ENCODE data around the gene CTBP1.

DNA sequence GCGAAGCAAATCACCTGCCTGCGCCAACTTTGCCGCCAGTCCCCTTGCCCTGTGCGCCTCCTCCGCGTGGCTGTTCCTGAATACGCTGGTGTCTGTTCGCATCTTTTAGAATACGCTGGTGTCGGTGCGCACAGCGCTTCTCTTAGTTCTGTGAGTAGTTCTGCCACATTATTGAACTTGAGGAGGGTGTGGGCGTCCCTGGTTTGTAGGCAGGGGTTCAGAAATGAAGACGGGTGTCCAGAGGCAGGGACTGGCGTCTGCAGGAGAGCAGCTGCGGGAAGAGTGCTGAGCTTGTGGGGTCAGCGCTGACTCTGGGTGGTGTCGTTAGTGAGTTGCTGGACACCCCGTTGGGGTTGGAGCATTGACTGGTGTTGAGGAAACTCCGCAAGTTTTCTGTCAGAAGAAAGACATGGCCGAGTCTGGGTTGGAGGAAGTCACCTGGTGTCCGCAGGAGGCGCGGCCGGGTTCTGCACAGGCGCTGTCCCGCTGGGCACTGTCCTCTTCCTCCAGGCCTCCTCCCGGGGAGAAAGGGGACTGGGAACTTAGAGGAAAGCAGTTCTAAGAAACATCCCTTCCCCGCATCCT is 938 bp downstream of the ZNF718 start:
- RRBS, result no CpG with 5 or more reads among the region's 29 CpGs

- RRBS, result no CpG with 5 or more reads among the region's 7 CpGs
Observed at GRCh38 chr4:465918-466685, 32.9 kb downstream of the ZNF721 start.

GRCh38 chr4:472839-473223 is 26.1 kb downstream of the ZNF721 start:
- RRBS, result no CpG with 5 or more reads among the region's 4 CpGs

DNA sequence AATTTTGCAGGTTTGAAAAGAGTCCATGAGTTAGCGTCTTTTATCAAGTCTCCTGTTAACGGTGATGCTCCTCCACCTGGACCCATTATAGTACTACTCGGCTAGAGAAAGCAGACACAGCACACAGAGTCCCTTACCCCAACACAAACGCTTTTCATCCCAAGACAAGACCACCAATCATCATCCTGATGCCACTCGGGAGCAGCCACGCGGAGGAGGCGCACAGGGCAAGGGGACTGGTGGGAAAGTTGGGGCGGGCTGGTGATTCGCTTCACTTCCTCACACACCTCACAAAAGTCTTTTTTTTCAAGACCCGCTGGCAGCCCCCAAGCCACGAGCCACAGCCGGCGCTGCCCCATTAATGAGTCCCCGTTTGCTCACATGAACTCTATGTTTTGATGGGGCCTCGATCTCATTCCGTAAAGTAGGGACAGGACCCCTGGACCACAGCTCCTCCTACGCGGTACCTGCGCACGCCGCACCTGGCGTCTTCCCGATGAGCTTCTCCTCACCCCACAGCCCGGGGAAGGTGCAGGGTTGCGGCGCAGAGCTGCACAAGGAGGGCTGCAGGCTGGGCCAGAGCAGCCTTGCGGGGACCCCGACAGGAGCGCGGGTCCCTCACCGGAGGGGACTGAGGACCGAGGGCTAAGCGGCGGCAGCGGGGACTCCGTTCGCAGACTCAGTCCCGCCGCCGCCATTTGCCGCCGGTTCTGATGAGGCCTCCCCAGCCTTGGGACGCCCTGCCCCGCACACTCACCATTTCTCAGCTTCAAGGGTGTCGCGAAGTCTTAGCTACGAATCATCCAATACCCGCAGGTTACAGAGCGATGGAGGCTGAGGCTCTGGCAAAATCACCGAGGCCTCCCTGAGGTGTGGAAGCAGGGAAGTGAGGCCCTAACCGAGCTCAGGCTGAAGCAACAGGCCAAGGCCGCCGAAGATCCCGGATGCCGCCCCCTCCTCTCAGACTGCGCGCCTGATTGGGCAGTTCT is 25.4 kb downstream of the ZNF721 start:
- RRBS, result 2% methylated on average over 8 of the region's 58 CpGs

- RRBS, result no CpG with 5 or more reads among the region's 50 CpGs
Observed at GRCh38 chr4:673188-674023, 670 bp downstream of the ATP5ME start.

- RRBS, result no CpG with 5 or more reads among the region's 16 CpGs
Observed at GRCh38 chr4:702377-703175, 3.1 kb upstream of the PCGF3 start.

GRCh38 chr4:753977-754921 is 48.6 kb downstream of the PCGF3 start:
- RRBS, result 97% methylated on average over 4 of the region's 33 CpGs

DNA sequence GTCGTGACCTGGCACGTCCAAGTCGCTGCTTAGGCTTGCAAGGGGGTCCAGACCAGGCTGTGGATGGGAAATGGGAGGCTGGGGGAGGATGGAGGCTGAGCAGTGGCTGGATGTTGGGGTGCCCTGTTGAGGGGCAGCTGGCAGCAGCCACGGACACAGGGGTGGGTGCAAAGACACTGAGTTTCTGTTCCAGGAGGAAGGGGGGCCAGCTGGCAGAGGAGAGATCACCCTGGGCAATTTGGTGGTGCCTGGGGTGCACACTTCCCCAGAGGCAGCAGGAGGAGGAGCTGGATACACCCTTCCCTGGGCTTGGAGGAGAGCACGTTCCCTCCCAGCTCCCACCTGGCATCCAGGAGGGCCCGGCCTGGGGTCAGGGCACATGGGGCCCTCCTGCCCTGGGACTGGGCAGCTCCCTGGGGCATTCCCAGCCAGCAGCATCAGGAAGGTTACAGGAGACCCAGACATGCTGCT is 42.8 kb downstream of the CPLX1 start:
- RRBS, result no CpG with 5 or more reads among the region's 6 CpGs

- RRBS, result no CpG with 5 or more reads among the region's 10 CpGs
Observed at GRCh38 chr4:789564-789893, 36.4 kb downstream of the CPLX1 start.

DNA sequence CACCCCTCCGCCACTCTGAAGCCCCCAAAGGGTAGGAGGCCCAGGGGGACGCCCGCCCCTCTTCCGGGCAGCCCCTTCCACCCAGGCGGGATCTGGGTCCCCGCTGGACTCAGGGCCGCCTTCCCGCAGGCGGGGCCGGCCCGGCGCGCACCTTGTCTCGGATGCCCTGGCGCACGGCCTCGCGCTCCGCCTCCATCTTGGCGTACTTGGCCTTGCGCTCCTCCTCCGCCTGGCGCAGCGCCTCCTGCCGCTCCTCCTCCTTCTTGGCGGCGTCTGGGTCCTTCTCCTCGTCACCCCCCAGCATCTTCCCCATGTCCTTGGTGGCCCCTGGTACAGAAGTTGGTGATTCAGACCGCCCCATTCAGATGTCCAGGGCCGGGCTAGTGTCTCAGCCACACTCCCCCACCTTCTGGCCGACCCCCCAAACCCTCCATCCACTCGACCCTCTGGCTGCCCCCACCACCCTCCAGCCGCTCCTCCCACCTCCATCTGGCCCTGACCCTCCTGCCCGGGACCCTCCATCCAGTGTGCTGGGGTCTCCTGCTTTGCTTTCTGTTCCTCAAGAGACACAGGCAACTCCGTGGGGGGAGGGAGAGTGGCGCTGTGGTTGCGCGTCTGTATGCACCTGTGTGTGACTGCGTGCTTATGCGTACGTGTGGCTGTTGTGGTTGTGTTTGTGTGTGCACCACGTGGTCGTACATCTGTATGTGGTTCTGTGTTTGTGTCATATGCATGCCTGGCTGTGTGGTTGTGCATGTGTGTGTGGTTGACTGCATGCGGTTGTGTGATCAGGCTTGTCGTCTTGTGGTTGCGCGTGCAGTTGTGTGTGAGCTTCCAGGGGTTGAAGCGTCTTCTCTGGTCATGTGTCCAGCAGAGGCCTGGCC is 33.4 kb downstream of the CPLX1 start:
- RRBS, result 8% methylated on average over 5 of the region's 48 CpGs

DNA sequence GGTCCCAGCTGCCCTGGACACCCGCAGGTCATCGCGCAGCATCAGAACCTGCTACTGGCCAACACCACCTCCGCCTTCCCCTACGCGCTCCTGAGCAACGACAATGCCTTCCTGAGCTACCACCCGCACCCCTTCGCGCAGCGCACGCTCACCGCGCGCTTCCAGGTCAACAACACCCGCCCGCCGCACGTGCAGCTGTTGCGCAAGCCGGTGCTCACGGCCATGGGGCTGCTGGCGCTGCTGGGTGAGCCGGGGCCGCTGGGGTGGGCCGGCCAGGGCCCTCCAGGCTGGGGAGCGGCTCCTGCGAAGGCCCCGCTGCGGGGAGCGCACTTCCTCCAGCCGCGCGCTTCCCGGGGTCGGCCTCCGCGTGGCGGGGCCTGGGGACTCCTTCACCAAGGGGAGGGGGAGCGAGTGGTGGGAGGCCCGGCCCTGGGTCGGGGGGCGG is 9.1 kb upstream of the SLC26A1 start:
- RRBS, result 4% methylated on average over 20 of the region's 43 CpGs

DNA sequence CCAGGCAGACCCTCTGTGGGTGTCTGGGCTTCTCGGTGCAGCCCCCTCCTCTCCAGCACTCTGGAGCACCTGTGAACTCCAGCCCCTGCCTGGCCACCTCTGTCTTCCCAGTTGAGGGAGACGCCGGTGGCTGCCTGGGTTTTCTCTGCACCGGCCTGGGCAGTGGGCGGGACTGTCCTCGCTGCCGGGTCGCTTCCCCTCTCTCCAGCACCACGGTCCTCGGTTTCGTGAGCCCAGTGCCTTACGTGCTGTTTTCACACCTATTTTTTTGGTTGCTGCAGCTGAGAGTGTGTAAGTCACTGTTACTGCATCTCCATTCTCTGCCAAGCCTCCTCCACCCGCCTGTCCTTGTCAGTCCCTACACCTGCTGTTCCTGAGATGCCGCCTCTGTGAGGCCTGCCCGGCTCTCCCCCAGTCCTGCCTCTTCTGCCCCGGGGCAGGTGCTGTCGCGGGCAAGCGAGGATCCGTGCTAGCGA is 2.5 kb upstream of the FGFRL1 start:
- RRBS, result 5% methylated on average over 6 of the region's 21 CpGs

DNA sequence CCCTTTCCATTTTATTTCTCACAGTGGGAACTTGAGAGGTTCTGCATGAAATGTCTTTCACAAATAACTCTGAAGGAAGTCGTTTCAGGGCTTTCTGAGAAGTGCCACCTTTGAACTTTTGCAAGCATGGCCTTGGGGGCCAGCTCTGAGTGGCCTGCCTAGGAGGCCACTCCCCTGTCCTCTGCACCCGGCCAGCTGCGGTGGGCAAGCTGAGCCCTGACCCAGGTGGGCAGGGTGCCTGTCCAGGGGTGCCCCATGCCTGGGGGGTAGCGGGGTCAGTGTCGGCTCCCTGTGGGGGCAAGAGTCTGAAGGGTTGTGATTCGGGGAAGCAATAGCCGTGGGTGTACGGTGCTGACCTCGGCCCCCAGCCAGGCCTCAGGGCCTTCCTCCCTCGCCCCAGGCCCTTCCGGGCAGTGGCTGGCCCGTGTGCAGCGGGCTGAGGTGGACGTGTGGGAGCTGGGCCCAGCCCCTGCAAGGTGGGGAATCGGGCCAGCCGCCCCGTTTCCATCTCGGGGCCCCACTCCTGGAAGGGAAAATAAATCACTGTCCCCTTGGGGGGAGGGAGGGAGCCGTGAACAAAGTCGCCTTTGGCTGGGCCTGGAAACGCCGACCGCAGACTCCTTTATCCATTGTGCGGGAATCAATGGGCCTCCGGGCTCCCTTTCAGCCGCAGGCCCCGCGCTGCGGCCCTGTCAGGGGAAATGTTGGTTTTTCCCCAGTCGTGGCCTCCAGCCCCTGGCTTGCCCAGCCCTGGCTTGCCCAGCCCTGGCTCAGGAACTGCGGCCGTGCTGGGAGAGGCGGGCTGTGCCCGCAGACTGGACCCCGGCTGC is 3.1 kb downstream of the FGFRL1 start:
- RRBS, result no CpG with 5 or more reads among the region's 35 CpGs

- RRBS, result no CpG with 5 or more reads among the region's 3 CpGs
Observed at GRCh38 chr4:1127947-1128256, 14.5 kb upstream of the RNF212 start.

- RRBS, result no CpG with 5 or more reads among the region's 21 CpGs
Observed at GRCh38 chr4:1218462-1219153, 30.3 kb downstream of the CTBP1 start.

DNA sequence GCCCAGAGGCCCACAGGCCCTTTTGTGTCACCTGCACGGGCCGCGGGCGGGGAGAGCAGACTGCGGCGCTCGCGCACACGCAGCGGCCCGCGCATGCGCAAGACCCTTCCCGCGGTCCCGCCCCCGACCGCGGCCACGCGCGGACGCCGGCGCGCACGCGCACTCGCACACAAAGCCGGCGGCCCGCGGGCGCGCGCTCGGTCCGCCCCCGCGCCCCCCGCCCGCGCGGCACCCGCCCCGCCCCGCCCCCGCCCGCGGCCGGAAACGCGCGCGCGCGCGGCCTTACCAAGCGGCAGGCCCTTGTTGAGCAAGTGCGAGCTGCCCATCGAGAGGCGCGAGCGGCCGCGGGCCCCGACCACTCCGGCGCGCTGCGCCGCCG is 311 bp downstream of the CTBP1 start:
- RRBS, result under 1% methylated on average over 26 of the region's 73 CpGs

DNA sequence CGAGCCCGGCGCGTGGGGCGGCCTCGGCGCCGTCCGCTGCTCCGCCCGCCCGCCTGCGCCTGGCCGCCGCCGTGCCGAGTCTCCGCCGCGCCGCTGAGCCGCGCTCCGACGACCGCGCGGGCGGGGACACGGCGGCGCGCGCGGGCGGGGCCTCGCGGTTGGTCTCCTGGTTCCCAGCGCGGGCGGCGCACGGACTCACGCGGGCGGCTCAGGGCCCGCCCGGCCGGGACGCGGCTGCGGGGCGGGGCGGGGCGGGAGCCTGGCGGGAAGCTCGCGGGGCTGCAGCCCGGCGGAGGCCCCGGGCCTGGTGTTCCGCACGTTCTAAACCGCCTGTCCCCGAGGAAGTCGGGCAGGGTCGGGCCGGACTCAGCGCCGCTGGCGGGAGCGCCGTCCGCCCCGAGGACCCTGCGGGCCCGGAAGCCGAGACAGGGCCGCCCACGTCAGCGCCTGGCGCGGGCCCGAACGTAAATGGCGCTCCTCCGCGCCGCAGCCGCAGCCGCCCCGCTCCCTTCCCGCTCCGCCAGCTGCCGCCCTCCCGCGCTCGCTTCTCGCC is at the start of gene CTBP1:
Gene CTBP1, minus strand, starts transcription at position 122 of the 553 bp plus-strand sequence.
- RRBS, result 2% methylated on average over 28 of the region's 99 CpGs

GRCh38 chr4:1329262-1330418 is 17.4 kb upstream of the UVSSA start:
- RRBS, result no CpG with 5 or more reads among the region's 45 CpGs

DNA sequence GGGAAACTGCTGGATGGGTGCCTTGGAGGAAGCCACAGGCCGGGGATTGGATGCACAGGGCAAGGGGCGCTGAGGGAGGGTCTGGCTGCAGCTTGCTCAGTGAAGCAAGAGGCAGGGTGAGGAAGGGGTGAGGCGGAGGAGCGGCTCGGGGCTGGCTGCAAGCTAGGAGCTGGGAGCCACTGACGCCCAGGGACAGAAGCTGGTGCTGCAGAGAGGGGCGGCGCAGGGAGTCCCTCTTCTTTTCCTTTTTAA is 1.2 kb upstream of the UVSSA start:
- RRBS, result no CpG with 5 or more reads among the region's 8 CpGs

DNA sequence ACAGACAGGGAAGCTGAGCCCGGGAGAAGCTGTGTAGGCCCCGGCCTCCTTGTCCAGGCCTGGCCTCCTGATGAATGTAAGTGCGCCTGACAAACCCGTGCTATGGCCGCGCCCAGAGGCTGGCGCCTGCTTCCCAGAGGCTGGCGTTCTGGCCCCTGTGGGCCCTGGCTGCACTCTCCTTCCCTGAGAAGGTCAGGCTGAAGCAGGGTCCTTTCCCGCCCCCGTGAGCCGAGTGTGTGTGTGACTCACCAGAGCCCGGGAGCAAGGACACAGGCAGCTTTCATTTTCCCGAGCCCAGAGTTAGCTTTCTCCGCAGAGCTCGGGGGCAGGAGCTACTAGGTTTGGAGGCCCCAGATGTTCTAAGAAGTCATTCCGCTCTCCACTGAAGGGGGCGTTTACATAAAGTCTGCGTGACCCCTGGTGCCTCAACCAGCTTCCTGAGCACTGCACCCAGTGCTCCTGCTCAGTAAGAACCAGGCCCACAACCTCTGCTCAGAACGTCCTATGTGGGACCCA is 13.5 kb downstream of the UVSSA start:
- RRBS, result no CpG with 5 or more reads among the region's 19 CpGs